Cardiac muscle cell (in vitro differentiated cells and primary cell): ENCODE measurements around the genes SLC26A3, LAMB4 and DNAJB9.

GRCh38 chr7:107802985-107803896 lies at the start of gene SLC26A3:
TSS of gene SLC26A3 (minus strand) at chr7:107803223.
- RAMPAGE, long total RNA: no peak
- RRBS: no CpG with 5 or more reads among the region's 2 CpGs

DNA sequence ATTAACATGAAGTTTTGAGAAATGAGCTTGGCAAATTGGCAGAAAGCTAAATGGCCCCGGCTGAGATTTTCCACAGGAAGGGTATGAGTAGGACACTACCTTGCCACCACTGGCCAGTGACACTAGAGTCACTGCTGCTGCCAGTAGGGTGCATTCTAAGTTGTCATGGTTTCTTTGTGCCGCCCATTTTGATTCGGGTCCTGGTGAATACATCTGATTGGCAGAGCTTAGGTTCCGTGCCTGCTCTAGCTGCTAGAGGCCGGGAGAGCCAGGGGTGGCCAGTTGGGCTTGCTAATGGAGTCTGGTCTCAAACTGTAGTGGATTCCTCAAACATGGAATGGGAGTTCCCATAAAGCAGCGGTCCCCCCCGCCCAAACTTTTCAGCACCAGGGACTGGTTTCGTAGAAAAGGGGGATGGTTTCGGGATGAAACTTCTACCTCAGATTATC lies 10.6 kb upstream of the DLD start:
- RAMPAGE, long total RNA: no peak
- RRBS: no CpG with 5 or more reads among the region's 9 CpGs

GRCh38 chr7:107917226-107917603 lies 26.2 kb downstream of the DLD start:
- RAMPAGE, long total RNA: no peak

GRCh38 chr7:107919676-107920518 lies 28.9 kb downstream of the DLD start:
- RAMPAGE, long total RNA: no peak
- RRBS: no CpG with 5 or more reads among the region's 6 CpGs

GRCh38 chr7:107931924-107932693 lies 41.1 kb downstream of the DLD start:
- RAMPAGE, long total RNA: no peak
- RRBS: no CpG with 5 or more reads among the region's 5 CpGs

DNA sequence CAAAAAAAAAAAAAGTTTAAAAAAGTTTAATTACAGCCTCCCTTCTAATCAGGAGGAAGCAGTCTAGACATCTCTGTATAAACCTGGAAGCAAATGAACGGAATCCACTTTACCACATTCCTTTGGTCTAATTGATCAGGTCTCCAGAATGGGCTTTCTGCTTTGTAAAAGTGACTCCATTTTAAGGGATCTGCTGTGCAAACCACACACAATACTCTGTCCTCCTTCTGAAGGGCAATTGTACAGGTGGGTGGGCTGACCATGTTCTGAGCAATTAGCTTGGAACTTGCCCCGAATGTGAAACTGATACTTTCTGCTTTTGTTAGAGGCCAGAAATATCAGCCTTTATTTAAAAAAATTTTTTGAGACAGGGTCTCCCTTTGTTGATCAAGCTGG lies 2.8 kb downstream of the LAMB1 start:
- RAMPAGE, long total RNA: no peak
- RRBS: no CpG with 5 or more reads among the region's 2 CpGs

GRCh38 chr7:108093941-108094140 lies 36.3 kb downstream of the LAMB4 start:
- RAMPAGE, long total RNA: no peak
- RRBS: no CpG with 5 or more reads among the region's 1 CpG

DNA sequence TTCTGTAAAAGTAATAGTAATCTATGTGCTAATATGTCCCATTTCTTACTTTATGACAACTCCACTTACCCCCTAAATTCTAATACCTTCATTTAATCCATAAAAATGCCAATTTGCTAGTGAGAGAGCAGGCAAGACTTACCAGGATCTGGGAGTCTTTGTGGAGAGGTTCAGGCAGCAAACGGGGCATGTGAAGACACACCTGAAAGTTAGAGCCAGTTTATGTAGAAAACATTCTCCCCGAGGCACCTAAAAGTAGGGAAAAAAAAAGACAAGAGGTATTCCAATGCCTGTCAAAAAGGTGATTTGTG lies at the start of gene LAMB4:
TSS of gene LAMB4 (minus strand) at position 198 of the 311 bp plus-strand sequence.
- RAMPAGE, long total RNA: no peak
- RRBS: no CpG with 5 or more reads among the region's 2 CpGs

GRCh38 chr7:108518229-108518435 lies 7.8 kb downstream of the PNPLA8 start:
- RAMPAGE, long total RNA: no peak
- RRBS: no CpG with 5 or more reads among the region's 1 CpG

- RAMPAGE, long total RNA: start-site peak on the plus strand at chr7:108569848-108569998, 10,381 and 6,145 reads in 2 replicates
- RRBS: 2% methylated on average over 24 of the region's 57 CpGs
Measured at GRCh38 chr7:108569734-108570377, at the start of gene DNAJB9. TSS of gene DNAJB9 (plus strand) at chr7:108569874.

DNA sequence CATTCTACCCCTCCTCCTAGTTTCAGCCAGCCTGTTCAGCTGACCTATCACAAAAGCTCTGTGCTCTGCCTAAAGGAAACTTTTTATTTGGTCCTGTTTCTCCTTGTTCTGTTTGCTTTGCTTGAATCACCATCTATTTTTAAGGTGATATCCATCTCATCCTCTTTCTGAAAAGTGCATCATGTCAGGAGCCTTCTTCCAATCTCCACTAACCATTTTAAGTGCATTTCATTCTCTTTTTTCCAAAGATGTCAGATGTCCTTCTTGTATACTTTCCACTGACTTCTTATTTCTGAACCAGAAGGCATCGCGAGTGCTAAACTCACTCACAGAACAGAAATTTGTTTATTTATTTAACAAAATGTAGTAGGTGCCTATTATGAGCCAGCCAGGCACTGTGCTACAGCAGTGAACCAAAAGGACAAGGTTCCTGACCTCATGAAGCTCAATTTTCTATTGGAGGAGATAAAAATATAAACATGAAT lies 220.9 kb upstream of the LRRN3 start:
- RAMPAGE, long total RNA: no peak
- RRBS: no CpG with 5 or more reads among the region's 2 CpGs

DNA sequence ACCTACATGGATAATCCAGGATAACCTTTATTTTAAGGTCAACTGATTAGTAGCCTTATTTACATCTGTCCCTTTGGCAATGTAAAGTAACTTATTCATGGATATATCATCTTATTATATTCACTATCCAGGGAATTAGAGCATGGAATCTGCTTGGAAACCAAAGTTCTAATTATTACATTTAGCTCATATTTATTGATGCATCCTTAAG lies 85.5 kb downstream of the IMMP2L start:
- RAMPAGE, long total RNA: no peak

GRCh38 chr7:111556872-111557605 lies 5.3 kb downstream of the IMMP2L start:
- RAMPAGE, long total RNA: no peak
- RRBS: no CpG with 5 or more reads among the region's 2 CpGs

- RAMPAGE, long total RNA: no peak
- RRBS: no CpG with 5 or more reads among the region's 11 CpGs
Measured at GRCh38 chr7:111756724-111757169, 194.5 kb upstream of the IMMP2L start.

DNA sequence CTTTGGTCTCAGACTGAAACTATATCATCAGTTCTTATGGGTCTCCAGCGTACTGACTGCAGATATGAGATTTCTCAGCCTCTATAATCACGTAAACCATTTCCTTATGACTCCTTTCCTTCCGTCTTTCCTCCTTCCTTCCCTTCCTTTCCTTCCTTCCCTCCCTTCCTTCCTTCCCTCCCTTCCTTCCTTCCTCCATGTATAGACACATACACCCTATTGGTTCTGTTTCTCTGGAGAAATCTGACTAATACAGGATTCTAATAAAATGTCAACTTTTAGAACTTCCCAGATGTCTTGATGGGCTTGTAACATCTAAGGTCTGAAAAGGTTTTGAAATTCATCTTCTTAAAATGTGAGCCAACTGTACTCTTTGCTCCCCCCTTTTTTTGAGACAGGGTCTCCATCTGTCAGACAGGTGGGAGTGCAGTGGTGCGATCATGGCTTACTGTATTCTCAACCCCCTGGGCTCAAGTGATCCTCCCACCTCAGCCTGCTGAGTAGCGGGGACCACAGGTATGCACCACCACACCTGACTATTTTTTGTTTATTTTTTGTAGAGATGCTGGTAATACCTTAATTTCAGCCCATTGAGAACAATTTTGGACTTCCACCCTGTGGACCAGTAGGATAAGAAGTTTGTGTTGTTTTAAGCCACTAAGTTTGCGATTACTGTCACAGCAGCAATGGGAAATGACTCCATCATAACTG lies 296.5 kb upstream of the IMMP2L start:
- RAMPAGE, long total RNA: no peak
- RRBS: no CpG with 5 or more reads among the region's 6 CpGs

DNA sequence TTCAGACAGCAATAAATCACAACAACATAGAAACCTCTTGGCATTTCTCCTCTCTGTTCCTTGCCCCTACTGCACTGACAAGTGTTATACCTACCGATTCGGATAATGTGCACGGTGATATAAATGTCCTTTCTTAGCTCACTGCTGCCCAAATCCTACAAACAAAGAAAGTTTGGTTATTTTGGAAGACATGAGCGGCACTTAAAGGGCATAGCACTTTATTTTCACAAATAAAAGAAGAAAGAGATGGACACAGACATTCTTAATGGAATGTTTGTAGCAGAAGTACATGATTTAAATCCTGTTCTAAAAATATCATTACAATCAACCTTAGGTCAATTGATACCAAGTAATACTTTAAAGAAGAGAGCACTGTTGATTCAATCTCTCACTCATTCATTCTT lies 261.5 kb downstream of the DOCK4 start:
- RAMPAGE, long total RNA: no peak
- RRBS: no CpG with 5 or more reads among the region's 4 CpGs

- RAMPAGE, long total RNA: no peak
- RRBS: no CpG with 5 or more reads among the region's 15 CpGs
Measured at GRCh38 chr7:111954427-111955158, 251.6 kb downstream of the DOCK4 start.

GRCh38 chr7:112091142-112092097 lies 114.8 kb downstream of the DOCK4 start:
- RAMPAGE, long total RNA: no peak
- RRBS: no CpG with 5 or more reads among the region's 9 CpGs

GRCh38 chr7:112145340-112145709 lies 60.9 kb downstream of the DOCK4 start:
- RAMPAGE, long total RNA: no peak
- RRBS: no CpG with 5 or more reads among the region's 5 CpGs

GRCh38 chr7:112145710-112146093 lies 60.5 kb downstream of the DOCK4 start:
- RAMPAGE, long total RNA: no peak
- RRBS: no CpG with 5 or more reads among the region's 3 CpGs